Placental pericyte (primary cell): ENCODE measurements around a stretch of chr5.

GRCh38 chr5:38622579-38622950, 66.1 kb upstream of the LIFR start:
- CAGE, long polyA plus RNA = no peak

DNA sequence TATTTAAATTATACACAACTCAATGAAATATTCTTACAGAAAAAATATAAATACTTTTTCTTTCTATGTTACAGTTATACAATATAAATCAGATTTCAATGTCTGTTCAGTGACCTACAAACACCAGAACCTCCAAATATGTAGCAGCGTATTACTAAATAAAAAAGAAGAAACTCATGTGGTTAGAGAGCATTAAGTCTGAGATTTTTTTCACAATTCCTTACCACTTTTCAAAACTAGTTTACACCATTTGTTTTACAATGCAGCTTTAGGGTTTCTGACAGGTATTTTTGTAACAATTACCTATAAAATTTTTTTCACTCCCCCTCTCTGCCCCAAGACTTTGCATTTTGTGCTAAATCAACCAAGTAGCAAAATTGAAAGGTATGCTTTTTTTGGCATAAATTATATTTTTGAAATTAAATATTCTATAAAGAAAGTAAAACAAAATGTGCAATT, 92.3 kb downstream of the OSMR start:
- CAGE, long polyA plus RNA = no peak

- CAGE, long polyA plus RNA = no peak
These were observed 94.8 kb downstream of the OSMR start for GRCh38 chr5:38940232-38941377.

DNA sequence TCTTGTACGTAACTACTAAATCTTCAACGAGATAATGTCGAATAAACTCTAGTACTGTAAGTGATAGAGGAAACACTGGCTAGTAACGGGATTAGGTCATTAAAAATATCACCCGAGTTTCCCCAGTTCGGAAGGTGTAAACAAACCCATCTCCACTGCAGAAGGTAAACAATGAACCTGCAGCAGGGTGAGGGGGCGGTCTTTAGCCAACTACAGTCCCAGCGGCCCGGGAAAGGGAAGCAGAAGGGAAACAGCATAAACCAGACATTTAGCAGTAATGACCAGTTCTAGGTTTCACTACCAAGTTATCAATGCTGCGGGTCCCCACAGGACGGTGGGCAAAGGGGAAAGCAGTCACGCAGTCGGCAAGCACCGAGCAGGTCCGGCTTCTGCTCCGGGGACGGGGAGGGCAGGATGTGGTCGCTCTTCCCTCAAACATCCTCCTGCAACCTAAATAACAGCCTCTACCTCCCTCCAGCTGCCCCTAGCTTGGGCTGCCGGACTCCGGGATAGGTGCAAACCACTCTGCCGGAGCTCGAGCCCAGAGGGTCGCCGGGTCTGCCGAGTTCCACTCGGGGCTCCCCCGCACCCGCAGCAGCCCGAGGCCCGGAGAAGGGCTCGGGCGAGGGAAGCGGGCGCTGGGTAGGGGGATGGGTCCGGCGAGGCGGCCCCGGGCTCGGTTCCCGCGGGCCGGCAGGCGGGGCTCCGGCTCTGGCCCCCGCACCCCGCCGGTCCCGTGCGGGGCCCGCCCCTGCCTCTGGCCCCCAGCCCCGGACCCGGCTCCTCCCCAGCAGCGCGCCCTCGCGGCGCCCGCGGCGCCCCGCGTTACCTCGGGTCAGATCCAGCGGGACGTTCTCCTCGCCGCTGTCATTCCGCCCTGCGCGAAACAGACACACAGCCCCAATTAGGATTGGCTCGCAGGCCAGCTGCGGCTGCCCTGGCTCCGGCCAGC, 641 bp downstream of the RICTOR start:
- CAGE, long polyA plus RNA = no peak

- CAGE, long polyA plus RNA = no peak
These were observed 59.1 kb upstream of the RICTOR start for GRCh38 chr5:39133308-39133693.

- CAGE, long polyA plus RNA = no peak
These were observed 4.1 kb downstream of the FYB1 start for GRCh38 chr5:39215153-39215761.

DNA sequence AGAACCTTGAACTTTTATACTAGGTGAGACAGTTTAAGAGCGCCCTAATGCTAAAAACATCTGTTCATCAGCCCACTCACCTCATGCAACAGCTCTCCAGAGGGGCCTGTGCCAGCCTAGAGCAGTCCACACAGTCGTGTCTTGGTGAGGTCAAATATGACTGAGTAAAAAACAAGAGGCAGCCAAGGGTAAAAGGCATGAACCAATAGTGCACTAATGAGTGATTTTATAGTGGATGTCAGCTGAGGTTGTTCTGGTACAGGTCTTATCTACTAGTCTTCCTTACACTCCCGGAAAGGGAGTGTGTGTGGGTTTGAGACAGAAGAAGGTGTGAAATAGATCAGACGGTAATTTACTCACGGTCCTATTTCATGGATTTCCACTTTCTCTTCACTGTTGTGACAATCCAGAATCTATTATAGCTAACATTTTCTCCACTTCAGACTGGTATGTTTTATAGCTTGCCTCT, 6.9 kb upstream of the C9 start:
- CAGE, long polyA plus RNA = no peak

GRCh38 chr5:39382898-39383359, 18.6 kb upstream of the C9 start:
- CAGE, long polyA plus RNA = no peak

DNA sequence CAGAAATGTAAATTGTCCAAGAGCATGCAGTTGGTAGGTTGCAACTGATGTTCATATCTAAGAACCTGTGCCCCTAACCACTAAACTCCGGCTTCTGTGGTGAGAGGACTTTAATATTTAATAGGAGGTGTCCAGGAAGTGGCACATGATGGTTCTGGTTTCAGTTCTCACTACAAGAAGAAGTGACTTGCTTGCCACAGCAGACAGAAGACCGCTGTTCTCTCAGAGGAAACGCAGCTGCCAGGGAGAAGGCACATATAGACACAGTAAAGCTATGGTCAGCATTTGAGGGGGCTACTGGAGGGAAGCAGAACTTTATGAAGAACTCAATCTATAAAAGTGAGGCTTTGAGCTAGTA, 36.2 kb upstream of the DAB2 start:
- CAGE, long polyA plus RNA = no peak

GRCh38 chr5:40038021-40038314, 613.2 kb upstream of the DAB2 start:
- CAGE, long polyA plus RNA = no peak

GRCh38 chr5:40386340-40386815, 293.3 kb upstream of the PTGER4 start:
- CAGE, long polyA plus RNA = no peak

- CAGE, long polyA plus RNA = no peak
These were observed 288.1 kb upstream of the PTGER4 start for GRCh38 chr5:40391602-40392124.

DNA sequence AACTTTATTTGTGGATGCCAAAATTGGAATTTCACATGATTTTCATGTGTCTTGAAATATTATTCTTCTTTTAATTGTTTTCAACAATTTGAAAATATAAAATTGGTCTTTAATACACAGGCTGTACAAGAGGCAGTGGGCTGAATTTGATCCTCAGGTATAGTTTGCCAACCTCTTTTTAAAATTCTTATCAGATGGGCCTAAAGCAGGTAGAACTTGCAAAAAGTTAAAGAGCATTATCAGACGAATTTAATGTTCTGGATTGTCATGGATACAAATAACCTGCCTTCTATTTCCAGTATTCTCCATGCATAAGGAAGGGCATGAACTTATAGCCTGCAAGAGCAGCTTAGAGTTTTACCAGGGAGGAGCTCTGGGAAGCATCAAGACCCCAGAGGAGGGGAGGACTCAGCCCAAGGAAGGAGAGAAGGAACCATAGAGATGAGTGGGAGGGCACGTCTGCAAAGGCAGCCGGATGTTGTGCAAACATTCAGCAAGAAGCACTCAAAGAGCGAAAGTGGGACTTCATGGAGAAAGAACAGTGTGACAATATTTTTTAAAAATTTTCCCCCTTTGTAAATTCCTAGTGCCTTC, 270.3 kb upstream of the PTGER4 start:
- CAGE, long polyA plus RNA = no peak

DNA sequence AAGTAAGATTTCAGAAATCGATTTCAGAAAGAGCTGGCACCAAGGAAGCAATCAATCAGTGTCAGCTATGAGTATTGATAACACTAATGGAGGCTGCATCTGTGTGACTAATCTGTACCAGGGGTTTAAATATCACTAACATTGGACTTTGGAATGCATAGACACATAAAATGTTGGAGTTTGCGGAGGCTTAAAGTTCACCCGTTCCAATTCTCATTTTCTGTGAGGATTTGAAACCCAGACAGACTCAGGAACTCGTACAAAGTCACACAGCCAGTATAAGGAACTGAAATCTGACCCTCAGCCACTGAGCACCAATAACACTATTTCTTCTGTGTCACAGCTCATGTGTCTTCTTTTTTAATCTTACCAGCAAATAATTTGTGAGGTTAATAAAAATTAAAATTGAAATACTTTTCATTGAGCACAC, 194.4 kb upstream of the PTGER4 start:
- CAGE, long polyA plus RNA = no peak

DNA sequence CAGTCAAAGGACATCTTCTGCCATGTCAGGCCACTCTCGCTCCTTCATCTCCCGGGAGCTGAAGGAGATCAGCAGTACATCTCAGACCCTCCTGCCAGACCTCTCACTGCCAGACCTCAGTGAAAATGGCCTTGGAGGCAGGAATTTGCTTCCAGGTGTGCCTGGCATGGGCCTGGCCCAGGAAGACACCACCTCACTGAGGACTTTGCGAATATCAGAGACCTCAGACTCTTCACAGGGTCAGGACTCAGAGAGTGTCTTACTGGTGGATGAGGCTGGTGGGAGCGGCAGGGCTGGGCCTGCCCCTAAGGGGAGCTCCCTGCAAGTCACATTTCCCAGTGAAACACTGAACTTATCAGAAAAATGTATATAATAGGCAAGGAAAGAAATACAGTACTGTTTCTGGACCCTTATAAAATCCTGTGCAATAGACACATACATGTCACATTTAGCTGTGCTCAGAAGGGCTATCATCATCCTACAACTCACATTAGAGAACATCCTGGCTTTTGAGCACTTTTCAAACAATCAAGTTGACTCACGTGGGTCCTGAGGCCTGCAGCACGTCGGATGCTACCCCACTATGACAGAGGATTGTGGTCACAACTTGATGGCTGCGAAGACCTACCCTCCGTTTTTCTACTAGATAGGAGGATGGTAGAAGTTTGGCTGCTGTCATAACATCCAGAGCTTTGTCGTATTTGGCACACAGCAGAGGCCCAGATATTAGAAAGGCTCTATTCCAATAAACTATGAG, 12.5 kb downstream of the PTGER4 start:
- CAGE, long polyA plus RNA = no peak

GRCh38 chr5:40754375-40754993, 1.3 kb downstream of the TTC33 start:
- CAGE, long polyA plus RNA = no peak

DNA sequence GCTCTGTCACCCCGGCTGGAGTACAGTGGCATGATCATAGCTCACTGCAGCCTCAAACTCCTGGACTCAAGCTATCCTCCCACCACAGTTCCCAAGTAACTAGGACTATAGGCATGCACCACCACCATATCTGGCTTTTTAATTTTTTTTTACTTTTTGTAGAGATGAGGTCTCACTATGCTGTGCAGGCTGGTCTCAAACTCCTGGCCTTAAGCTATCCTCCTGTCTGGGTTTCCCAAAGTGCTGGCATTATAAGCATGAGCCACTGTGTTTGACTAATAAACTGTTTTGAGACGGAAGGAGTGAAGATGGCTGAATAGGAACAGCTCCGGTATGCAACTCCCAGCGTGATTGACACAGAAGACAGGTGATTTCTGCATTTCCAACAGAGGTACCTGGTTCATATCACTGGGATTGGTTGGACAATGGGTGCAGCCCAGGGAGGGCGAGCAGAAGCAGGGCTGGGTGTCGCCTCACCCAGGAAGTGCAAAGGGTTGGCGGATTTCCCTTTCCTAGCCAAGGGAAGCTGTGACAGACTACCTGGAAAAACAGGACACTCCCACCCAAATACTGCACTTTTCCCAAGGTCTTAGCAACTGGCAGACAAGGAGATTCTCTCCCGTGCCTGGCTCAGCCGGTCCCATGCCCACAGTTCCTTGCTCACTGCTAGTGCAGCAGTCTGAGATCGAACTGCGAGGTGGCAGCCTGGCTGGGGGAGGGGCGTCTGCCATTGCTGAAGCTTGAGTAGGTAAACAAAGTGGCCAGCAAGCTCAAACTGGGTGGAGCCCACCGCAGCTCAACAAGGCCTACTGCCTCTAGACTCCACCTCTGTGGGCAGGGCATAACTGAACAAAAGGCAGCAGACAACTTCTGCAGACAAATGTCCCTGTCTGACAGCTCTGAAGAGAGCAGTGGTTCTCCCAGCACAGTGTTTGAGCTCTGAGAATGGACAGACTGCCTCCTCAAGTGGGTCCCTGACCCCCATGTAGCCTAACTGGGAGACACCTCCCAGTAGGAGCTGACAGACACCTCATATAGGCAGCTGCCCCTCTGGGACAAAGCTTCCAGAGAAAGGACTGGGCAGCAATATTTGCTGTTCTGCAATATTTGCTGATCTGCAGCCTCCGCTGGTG, 13.9 kb upstream of the C7 start:
- CAGE, long polyA plus RNA = no peak

- CAGE, long polyA plus RNA = no peak
These were observed 2.0 kb downstream of the C7 start for GRCh38 chr5:40911136-40911764.

DNA sequence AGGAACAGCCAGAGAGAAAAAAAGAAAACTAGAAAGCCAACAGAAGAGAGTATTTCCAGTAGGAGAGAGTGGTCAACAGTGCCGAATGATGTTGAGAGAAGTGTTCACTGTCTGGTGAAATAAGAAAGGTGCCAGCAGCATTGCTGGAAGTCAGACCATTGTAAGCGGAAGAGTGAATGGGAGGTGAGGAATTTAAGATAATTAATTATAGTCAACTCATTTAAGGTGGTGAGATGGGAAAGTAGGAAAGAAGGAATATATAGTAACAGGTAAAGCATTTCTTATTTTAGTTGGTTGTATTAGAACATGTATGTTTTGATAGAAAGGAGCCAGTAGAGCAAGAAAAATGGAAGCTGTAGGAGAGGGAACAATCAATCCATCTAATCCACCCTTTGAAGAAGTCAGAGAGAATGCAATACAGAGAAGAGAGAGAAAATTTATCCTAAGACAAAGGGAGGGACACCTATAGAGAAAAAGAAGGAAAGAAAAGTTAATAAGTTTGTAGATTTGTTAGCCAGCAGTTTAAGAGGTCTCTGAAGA, 32.7 kb downstream of the C7 start:
- CAGE, long polyA plus RNA = no peak

- CAGE, long polyA plus RNA = no peak
These were observed 72.9 kb upstream of the C6 start for GRCh38 chr5:41286237-41286575.